SK-MEL-5 (cell line): ENCODE measurements around a stretch of chr6.

DNA sequence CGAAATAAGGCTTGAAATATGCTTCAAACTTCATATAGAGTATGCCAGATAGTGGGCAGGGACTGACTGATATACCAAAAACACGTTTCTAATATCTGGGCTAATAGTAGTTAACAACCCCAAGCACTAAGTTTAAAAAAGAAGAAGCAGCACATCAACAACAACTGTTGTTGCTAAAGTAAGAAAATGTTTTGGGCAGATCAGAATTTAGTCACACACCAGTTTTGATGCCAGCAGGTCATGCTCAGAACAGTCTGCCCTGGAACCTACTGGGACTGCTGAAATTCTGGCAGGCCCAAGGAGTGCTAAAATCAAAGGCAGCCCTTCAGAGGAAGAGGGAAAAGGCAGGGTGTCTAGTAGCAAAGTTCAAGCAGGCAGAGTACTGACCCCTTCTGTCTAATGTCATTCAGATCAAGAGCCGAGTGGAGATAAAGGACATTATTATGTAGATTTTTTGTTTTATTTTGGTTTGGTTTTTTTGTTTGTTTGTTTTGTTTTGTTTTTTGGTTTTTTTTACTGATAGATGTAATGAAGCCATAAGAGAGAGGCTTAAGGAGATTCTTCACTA, 96.6 kb upstream of the PTP4A1 start:
RAMPAGE:
- cytosol, long total RNA = no peak
- long total RNA = no peak
- nucleus, long total RNA = no peak

RAMPAGE:
- cytosol, long total RNA = no peak
- long total RNA = no peak
- nucleus, long total RNA = no peak
Measured at GRCh38 chr6:63530922-63531391, 41.3 kb upstream of the PTP4A1 start.

DNA sequence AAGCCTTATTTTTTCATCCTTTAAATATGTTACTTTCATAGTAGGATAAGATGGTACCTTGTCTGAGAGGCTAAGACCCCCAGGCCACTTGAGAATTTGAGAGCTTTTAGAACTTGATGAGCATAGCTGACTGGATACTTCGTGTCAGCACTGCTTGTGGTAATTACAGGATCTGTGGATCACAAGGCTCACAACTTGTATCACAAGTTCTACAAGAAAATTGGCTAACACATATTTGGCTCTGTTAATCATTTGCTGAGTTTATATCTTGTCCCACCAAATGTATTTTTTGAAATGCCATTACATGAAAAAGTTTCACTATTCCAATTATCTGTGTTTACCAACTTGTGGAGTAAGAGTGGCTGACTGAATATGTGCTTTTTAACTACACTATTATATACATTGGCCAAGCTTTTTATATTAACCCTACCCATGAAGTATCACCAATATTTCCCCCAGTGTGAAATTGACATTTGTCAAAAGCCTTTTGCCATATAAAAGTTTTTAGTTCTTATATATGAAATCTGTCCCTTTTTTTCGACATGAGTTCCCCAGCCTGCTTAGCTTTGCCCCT, 1.8 kb upstream of the PTP4A1 start:
RAMPAGE:
- cytosol, long total RNA = no peak
- long total RNA = no peak
- nucleus, long total RNA = no peak

DNA sequence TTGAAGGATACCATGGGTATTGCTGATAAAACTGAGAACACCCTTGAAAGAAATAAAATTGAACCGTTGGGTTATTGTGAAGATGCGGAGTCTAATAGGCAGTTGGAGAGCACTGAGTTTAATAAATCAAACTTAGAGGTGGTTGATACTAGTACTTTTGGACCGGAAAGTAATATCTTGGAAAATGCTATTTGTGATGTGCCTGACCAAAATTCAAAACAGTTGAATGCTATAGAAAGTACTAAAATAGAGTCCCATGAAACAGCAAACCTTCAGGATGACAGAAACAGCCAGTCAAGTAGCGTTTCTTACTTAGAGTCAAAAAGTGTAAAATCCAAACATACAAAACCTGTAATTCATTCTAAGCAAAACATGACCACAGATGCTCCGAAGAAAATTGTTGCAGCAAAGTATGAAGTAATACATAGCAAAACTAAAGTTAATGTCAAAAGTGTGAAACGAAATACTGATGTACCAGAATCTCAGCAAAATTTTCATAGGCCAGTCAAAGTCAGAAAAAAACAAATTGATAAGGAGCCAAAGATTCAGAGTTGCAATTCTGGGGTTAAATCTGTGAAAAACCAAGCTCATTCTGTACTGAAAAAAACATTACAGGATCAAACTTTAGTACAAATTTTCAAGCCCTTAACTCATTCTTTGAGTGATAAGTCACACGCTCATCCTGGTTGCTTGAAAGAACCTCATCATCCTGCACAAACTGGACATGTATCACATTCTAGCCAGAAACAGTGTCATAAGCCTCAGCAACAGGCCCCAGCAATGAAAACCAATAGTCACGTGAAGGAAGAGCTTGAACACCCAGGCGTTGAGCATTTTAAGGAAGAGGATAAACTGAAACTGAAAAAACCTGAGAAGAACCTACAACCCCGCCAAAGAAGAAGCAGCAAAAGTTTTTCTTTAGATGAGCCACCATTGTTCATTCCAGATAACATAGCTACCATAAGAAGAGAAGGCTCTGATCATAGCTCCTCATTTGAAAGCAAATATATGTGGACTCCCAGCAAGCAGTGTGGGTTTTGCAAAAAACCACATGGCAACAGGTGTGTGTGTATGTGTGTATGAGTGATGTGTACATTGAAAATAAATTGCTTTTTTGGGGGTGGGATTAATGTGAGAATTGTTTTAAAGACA, 49.6 kb downstream of the PHF3 start:
RAMPAGE:
- cytosol, long total RNA = no peak
- long total RNA = no peak
- nucleus, long total RNA = no peak

DNA sequence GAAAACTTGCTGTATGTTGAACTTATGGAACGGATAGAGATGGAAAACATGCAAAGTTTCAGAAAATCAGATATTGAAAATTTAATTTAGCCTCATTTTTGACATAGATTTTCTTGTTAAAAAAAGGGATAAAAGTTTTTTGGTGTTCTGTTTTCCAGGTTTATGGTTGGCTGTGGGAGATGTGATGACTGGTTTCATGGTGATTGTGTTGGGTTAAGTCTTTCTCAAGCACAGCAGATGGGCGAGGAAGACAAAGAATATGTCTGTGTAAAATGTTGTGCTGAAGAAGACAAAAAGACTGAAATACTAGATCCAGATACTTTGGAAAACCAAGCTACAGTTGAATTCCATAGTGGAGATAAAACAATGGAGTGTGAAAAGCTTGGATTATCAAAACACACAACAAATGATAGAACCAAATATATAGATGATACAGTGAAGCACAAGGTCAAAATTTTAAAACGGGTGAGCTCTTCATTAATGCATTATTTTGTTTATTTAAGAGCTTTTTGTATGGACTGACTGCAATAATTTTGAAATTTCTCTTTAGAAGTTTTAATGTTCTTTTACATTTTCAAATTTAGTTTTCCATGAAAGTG, 56.1 kb downstream of the PHF3 start:
RAMPAGE:
- cytosol, long total RNA = no peak
- long total RNA = no peak
- nucleus, long total RNA = no peak

GRCh38 chr6:63694207-63694822, 58.7 kb downstream of the PHF3 start:
RAMPAGE:
- cytosol, long total RNA = no peak
- long total RNA = no peak
- nucleus, long total RNA = no peak

RAMPAGE:
- cytosol, long total RNA = no peak
- long total RNA = no peak
- nucleus, long total RNA = no peak
Measured at GRCh38 chr6:63732521-63733257, 97.1 kb downstream of the PHF3 start.

RAMPAGE:
- cytosol, long total RNA = no peak
- long total RNA = no peak
- nucleus, long total RNA = no peak
Measured at GRCh38 chr6:63734134-63734730, 98.6 kb downstream of the PHF3 start.

RAMPAGE:
- cytosol, long total RNA = no peak
- long total RNA = no peak
- nucleus, long total RNA = no peak
Measured at GRCh38 chr6:64302006-64302308, 666.4 kb downstream of the PHF3 start.

RAMPAGE:
- cytosol, long total RNA = no peak
- long total RNA = no peak
- nucleus, long total RNA = no peak
Measured at GRCh38 chr6:67885191-67886335, 749.5 kb upstream of the ADGRB3 start.

RAMPAGE:
- cytosol, long total RNA = no peak
- long total RNA = no peak
- nucleus, long total RNA = no peak
Measured at GRCh38 chr6:68757741-68758108, 122.6 kb downstream of the ADGRB3 start.

RAMPAGE:
- cytosol, long total RNA = no peak
- long total RNA = no peak
- nucleus, long total RNA = no peak
Measured at GRCh38 chr6:68883132-68883744, 248.2 kb downstream of the ADGRB3 start.

RAMPAGE:
- cytosol, long total RNA = no peak
- long total RNA = no peak
- nucleus, long total RNA = no peak
Measured at GRCh38 chr6:69138096-69138403, 503.0 kb downstream of the ADGRB3 start.

DNA sequence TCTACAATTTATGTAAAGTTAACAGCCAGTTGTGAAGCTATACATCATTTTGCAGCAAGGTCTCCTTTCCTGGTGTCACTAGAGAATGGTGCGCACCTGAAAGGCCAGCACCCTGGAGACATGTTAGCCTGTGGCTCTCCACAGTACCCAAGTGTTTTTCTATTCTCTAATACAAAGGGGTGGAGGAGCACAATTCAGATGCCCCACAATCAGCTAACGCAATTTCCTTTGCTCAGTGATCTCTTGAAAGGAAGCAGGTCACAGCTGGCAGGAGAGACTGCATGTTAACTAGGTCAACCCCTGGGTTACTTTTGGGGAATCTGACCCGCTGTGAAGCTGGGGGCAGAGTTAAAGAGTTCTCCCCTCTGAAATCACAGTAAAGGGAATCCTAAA, 92.5 kb downstream of the B3GAT2 start:
RAMPAGE:
- cytosol, long total RNA = no peak
- long total RNA = no peak
- nucleus, long total RNA = no peak

GRCh38 chr6:70955660-70956231, 1.1 kb downstream of the B3GAT2 start:
RAMPAGE:
- cytosol, long total RNA = no peak
- long total RNA = no peak
- nucleus, long total RNA = no peak

DNA sequence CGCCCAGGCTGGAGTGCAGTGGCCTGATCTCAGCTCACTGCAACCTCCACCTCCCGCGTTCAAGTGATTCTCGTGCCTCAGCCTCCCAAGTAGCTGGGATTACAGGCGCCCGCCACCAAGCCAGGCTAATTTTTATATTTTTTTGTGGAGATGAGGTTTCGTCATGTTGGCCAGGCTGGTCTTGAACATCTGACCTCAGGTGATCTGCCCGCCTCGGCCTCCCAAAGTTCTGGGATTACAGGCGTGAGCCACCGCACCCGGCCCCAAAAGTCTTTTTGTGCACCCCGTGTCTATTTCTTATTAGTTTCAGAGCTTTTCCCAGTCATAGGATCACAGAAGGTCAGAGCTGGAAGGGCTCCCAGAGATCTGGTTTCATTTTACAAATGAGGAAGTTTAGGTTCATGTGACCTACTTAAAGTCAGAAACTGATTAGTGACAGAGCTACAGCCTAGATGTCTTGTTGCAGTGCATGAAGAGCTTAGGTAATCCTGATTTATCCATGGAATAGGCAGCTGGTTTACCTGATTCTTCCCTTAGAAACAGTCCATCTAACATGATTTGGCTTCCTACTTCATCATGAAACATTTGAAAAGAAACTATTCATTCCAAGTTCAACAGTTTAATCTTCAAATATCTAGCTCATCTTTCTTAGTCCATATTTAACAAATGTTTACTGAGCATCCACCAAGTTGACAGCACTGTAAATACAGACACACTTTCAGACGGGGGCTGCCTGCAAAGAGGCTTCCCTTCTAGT, 1.5 kb upstream of the OGFRL1 start:
RAMPAGE:
- cytosol, long total RNA = no peak
- long total RNA = no peak
- nucleus, long total RNA = no peak

DNA sequence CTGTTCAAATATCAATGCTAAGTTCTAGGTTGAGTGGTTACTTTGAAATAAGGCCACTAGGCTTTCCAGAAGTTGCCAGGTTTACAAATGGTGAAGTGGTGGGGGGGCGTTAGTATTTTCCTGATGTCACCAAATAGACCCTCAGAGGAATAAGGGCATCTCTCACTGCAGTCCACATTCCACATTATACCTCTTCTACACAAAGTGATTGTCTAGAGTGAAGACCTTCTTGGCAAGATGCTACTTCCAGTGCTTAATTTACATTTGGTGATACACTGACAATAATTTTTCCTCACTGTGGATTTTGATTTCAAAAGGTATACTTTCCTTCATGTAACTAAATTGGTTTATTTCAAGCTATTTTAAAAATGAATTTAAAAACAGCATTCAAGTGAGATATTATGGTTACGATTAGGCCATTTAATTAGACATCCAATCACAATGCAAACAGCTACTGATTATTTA, 129.3 kb downstream of the OGFRL1 start:
RAMPAGE:
- cytosol, long total RNA = no peak
- long total RNA = no peak
- nucleus, long total RNA = no peak

DNA sequence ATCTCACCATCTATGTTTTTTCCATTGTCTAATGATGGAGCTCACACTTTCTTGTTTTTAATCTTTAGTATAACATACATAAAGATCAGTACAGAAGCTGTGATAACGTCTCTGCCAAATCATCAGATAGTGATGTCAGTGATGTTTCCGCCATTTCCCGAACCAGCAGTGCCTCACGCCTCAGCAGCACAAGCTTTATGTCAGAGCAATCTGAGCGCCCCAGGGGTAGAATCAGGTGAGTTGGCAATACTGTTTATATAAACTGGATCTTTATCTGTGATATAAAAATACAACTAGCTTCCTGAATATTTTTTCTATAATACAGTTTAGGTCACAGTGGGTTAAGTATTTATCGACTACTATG, 308.4 kb upstream of the KCNQ5 start:
RAMPAGE:
- cytosol, long total RNA = no peak
- long total RNA = no peak
- nucleus, long total RNA = no peak

DNA sequence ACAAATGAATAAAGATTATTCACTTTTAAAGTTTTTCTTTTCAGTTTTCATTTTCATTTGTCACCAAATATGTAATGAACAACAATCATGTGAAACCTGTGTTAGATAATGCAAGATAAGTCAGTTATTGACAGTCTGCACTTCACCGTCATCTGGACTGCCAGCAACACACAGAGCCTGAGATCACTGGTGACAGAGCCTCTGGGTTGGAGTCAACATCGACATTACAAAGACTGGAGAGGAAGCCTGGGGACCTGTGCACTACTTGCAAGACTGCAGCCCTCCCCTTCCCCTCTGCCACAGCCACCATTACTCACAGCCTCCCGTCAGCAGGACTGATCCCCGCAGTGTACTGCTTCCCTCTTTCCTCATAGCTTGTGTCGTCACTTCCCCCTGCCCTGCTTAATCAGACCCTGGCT, 235.7 kb upstream of the KCNQ5 start:
RAMPAGE:
- cytosol, long total RNA = no peak
- long total RNA = no peak
- nucleus, long total RNA = no peak

GRCh38 chr6:72620969-72621949, 605 bp upstream of the KCNQ5 start:
RAMPAGE:
- cytosol, long total RNA = no peak
- long total RNA = no peak
- nucleus, long total RNA = no peak